Metastatic Breast Carcinoma in the Brain (tissue), 10 donors: ENCODE results near the genes APCDD1 and LDLRAD4.

DNA sequence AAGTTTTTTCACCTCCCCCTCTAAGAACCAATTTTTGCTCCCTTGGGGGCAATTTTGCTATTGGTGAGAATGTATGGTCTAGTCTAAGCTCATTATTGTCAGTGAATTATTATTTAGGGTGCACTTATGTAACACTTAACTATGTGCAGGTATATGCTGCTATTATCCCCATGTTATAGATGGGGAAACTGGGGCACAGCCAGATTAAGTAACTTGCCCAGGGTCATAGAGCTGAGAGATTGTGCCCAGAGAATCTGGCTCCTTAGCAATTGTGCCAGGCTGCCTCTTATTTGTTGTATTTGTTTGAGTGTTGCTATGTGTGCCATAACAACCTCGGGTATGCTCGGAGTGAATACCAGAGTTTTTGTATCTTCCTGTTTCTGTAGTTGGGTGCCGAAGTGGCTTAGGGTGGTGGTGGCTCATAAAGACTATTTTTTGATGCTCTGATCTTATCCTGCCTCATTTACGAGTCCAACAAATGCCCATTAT is 4.5 kb upstream of the APCDD1 start:
- PRO-cap, 10 experiments, result no peak in any of the 10 experiments

GRCh38 chr18:10454011-10454796 is at the start of gene APCDD1:
Gene APCDD1, plus strand, starts transcription at chr18:10454635.
- PRO-cap, 10 experiments, result peak in 10 of 10 experiments; most common plus-strand start chr18:10454603 (in 7); most common minus-strand start chr18:10454169 (in 1)

GRCh38 chr18:10528442-10529045 is 2.7 kb downstream of the NAPG start:
- PRO-cap, 10 experiments, result no peak in any of the 10 experiments

DNA sequence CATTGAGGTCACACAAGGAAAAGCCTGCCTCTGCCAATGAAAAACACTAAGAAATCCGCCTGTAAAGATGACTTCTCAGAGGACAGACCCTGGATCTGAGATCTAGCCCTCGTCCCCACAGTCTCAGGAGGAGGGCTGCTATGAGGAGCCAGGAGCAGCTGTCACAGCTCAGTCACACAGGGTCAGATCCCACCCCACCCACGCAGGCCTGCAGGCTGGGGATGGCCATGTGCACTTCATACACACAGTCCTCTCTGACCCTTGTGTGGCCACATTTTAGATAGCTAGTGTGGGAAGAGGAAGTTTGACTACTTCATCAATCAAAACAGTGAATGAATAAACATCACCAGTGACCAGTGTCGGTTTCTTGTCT is 107.2 kb downstream of the PIEZO2 start:
- PRO-cap, 10 experiments, result no peak in any of the 10 experiments

- PRO-cap, 10 experiments, result no peak in any of the 10 experiments
These were observed 28.1 kb upstream of the PIEZO2 start for GRCh38 chr18:11177534-11177824.

DNA sequence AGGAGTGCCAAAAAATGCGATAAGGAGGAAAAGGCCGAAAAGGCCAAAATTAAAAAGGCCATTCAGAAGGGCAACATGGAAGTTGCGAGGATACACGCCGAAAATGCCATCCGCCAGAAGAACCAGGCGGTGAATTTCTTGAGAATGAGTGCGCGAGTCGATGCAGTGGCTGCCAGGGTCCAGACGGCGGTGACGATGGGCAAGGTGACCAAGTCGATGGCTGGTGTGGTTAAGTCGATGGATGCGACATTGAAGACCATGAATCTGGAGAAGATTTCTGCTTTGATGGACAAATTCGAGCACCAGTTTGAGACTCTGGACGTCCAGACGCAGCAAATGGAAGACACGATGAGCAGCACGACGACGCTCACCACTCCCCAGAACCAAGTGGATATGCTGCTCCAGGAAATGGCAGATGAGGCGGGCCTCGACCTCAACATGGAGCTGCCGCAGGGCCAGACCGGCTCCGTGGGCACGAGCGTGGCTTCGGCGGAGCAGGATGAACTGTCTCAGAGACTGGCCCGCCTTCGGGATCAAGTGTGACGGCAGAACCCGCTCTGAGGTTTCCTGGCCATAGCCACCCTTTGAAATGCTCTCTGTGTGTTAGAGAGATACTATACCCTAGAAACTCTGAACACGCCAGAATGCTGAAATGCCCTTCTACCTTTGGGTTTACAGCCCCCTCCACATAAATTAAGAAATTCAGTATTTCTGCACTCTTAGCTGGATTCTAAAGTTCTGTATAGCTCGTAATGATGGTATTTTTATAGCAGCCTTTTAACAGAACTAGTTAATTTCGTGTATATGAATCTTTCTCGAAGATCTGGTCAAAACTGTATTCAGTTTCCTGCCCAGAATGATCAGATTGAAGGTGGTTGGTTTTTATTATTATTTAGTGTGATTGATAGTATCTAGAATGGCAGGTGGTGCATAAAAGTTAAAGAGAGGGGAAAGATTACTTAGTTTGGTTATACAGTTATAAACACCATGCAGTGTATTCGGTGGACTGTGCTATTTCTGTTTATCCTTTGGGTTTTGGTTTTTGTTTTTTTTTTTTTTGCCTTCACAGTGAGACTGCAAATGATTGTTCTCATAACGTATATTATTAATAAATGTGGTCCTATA is 718 bp downstream of the CHMP1B start:
- PRO-cap, 10 experiments, result peak in 9 of 10 experiments; most common plus-strand start position 414 of the sequence (in 2); most common minus-strand start position 389 of the sequence (in 9)

- PRO-cap, 10 experiments, result no peak in any of the 10 experiments
These were observed 1.8 kb downstream of the CHMP1B start for GRCh38 chr18:11852930-11853573.

- PRO-cap, 10 experiments, result no peak in any of the 10 experiments
These were observed 34.6 kb upstream of the IMPA2 start for GRCh38 chr18:11946761-11947023.

DNA sequence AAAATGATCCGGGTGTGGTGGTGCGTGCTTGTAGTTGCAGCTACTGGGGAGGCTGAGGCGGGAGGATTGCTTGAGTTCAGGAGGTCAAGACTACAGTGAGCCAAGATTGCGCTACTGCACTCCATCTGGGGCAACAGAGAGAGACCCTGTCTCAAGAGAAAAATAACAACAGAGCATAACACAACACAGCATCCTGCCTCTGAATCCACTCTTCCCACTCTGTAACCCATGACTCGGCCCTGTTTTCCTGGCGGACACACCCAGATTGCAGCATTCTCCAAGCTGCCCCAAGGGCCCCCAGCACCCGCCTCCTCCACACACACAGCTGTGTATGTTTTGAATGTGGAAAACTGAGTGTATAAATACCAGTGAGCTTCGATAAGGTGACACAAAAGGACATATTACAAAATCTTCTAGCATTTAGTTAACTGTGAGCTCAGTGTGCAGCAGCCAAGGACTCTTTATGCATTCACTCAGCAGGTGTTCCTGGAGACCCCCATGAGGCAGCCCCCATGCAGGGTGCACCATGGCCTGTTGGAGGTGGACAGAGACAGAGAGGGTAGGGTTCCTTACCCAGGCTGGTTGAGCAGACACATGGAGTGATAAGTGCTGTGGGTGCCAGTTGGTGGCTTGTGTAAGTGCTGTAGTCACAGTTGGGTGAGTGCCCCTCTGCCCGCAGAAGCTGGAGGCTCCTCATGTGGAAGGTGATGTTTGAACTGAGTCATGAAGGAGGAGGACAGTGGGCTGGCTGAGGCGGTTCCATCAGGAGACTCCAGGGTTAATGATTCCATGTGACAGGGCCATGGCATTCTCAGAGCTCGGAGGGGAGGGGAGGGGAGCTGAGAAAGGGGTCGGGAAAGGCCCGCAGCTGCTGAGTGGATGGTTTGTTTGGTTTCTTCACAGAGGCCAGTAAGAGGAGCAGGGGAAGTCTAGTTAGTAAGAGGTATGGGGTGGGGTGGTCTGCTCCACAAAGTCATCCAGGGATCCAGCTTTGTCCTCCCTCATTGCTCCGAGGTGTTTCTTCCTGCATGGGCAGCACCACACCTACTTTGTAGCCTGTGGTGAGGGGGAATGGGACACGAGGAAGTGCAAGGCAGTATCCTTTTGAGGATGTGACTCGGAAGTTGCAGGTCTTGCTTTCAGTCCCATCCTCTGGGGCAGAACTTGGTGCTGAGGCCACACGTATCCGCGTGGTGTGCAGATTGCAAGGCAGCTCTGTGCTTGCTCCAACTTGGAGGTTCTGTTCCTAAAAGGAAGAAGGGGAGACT is 13.3 kb downstream of the IMPA2 start:
- PRO-cap, 10 experiments, result peak in 3 of 10 experiments; most common plus-strand start position 439 of the sequence (in 3); most common minus-strand start position 218 of the sequence (in 2)

DNA sequence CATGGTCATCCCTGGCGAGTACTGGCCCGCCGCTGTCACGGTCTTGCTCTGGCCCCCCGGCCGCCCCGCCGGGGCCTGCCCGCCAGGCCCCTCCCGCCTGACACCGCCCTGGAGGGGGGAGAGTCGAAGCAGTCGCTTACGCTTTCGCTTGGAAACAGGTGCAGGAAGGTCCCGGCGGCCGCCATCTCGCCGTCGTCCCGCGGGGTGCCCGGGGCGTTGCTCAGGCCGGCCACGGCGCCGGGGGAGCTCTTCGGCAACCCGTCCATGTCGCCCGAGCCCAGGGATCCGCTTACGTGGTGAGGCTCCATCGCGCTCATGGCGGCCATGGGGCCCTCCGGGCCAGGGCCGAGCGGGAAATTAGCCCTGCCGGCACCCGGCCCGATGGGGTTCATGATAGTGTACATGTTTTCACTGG is 26.6 kb upstream of the ANKRD62 start:
- PRO-cap, 10 experiments, result peak in 1 of 10 experiments; most common minus-strand start position 89 of the sequence (in 1)

GRCh38 chr18:12377368-12378371 is 643 bp upstream of the AFG3L2 start:
- PRO-cap, 10 experiments, result peak in 10 of 10 experiments; most common plus-strand start chr18:12377615 (in 9); most common minus-strand start chr18:12377887 (in 3)

DNA sequence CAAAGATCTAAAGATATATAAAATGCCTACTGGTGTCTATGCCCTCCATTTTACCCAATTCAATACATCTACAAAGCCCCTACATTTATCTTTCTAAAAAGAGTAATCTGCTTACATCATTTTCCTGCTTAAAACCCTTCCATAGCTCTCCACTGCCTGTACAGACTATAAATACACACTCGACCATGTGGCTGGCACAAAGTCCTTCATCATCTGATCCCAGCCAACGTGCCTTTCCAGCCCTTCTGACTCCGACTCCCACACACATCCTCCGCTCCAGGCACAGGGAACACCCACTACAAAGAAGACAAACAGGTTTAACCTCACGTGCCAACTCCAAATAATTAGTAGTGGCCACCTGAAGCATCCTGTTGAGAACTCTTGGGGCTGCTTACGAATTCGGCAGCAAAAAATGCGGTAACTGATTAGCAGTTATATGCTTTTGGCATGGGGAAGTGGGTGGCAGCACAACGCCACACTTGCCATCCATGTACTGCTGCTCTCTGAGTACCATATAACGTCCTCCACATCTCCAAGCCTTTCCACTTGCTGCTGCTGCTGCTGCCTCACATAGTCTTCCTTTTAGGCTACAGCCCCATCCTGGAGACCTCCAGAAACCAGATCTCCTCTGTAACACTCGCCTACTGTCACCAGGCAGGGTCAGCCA is 12.1 kb downstream of the SPIRE1 start:
- PRO-cap, 10 experiments, result peak in 2 of 10 experiments; most common plus-strand start position 374 of the sequence (in 2); most common minus-strand start position 169 of the sequence (in 1)

GRCh38 chr18:12656529-12657363 is 1.2 kb downstream of the SPIRE1 start:
- PRO-cap, 10 experiments, result peak in 9 of 10 experiments; most common plus-strand start chr18:12657211 (in 9); most common minus-strand start chr18:12657133 (in 1)

GRCh38 chr18:12713332-12713545 is 10.4 kb downstream of the PSMG2 start:
- PRO-cap, 10 experiments, result no peak in any of the 10 experiments

DNA sequence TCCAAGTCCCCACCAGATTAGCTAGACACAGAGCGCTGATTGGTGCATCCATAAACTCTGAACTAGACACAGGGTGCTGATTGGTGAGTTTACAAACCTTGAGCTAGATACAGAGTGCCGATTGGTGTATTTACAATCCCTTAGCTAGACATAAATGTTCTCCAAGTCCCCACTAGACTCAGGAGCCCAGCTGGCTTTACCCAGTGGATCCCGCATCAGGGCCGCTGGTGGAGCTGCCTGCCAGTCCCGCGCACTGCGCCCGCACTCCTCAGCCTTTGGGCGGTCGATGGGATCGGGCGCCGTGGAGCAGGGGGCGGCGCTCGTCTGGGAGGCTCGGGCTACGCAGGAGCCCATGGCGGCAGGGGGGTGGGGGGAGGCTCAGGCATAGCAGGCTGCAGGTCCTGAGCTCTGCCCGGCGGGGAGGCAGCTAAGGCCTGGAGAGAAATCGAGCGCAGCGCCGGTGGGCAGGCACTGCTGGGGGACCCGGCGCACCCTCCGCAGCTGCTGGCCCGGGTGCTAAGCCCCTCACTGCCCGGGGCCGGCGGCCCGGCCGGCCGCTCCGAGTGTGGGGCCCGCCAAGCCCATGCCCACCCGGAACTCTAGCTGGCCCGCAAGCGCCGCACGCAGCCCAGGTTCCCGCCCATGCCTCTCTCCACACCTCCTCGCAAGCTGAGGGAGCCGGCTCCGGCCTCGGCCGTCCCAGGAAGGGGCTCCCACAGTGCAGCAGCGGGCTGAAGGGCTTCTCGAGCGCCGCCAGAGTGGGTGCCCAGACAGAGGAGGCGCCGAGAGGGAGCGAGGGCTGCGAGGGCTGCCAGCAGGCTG is 74.0 kb downstream of the PSMG2 start:
- PRO-cap, 10 experiments, result peak in 2 of 10 experiments; most common plus-strand start position 361 of the sequence (in 1); most common minus-strand start position 277 of the sequence (in 1)

DNA sequence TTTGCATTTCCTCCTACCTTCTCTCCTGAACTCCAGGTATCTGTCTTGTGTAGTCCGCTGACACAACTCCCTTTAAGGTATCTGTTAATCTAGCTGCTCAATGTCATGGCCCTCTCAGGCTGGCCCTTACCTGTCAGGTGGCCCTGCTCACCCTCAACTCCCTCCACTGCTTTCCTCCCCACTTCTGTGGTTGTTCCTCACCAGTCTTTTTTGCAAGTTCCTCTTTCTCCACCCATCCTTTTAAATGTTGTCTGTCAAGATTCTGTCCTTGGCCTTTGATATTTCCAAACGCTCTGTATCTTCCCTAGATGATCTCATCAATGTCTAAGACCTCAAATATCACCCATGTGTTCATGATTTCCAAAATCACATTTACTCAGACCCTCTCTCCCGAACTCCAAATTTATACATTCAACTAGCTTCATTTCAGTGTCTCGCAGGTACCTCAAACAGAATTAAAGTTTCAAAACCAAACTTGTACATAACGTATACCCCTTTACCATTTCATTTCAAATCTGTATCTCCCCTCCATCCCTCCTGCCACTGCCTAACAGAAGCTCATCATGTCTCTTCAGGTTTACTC is 3.5 kb downstream of the PTPN2 start:
- PRO-cap, 10 experiments, result no peak in any of the 10 experiments

DNA sequence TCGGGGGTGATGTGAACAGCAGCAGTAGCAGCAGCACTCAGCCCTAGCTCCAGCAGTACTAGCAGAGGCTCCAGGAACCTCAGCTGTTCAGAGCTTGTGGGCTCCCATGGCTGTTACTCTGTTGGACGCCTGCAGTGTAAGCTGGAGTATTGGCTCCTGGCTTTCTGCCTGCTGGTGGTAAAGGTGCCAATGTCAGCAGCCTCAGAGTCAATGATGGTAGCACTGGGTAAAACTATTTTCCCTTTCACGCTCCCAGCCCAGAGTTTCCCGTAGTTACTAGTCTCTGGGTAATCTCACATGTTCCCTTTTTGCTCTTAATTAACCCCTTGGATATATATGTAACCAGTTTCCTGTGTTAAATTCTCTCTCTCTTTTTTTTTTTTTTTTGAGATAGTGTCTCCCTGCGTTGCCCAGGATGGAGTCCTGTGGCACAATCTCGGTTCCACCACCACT is 3.0 kb upstream of the SEH1L start:
- PRO-cap, 10 experiments, result peak in 2 of 10 experiments; most common plus-strand start position 55 of the sequence (in 1); most common minus-strand start position 120 of the sequence (in 2)

DNA sequence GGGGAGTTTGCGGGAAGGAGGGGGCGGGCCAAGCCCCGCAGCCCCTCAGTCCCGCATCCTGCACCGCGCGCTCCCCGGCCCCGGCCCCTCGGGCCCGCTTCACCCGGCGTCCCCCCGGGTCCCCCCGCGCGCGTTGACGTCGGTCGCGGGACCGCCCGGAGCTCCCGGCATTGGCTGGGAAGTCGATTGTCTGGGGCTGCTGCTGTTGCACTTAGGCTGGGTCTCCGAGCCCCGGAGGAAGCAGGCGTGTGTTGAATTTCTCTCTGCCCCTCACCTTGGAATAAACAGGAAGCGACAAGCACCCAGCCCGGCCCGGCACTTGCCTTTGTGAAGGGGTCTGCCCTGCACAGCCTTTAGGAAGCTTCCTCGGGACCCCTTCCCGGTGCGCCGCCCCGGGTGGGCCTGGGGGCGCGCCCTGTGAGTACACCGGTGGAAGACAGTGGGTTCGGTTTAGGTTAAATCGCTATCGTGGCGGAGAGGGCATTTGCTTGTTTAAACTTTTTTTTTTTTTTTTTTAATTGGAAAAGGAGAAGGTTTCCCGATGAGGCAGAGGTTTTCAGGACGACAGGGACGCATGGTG is at the start of gene LDLRAD4:
TSS of gene LDLRAD4 (plus strand) at position 189 of the 580 bp plus-strand sequence.
- PRO-cap, 10 experiments, result peak in 10 of 10 experiments; most common plus-strand start position 170 of the sequence (in 5); most common minus-strand start position 90 of the sequence (in 5)

DNA sequence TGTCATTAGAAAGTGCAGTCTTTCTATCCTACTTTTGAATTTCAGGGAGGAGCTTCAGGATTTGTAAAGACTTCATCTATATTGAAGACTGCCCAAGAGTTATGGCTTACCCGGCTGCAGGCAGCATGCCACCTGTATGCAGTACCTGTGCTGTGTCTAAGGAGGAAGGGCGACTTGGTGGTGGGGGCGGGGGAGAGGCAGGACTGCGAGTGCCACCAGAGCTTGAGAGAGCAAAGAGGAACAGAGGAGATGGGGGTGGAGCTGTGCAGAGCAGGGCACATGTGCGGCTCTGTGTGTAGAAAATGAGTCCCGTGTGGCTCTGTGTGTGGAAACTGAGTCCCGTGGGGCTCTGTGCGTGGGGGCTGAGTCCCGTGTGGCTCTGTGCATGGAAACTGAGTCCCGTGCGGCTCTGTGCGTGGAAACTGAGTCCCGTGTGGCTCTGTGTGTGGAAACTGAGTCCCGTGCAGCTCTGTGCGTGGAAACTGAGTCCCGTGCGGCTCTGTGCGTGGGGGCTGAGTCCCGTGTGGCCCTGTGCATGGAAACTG is 43.2 kb downstream of the LDLRAD4 start:
- PRO-cap, 10 experiments, result peak in 6 of 10 experiments; most common plus-strand start position 244 of the sequence (in 4); most common minus-strand start position 138 of the sequence (in 2)

- PRO-cap, 10 experiments, result no peak in any of the 10 experiments
These were observed 59.4 kb downstream of the LDLRAD4 start for GRCh38 chr18:13277896-13278412.